ENCODE measurements around a stretch of chr7.

DNA sequence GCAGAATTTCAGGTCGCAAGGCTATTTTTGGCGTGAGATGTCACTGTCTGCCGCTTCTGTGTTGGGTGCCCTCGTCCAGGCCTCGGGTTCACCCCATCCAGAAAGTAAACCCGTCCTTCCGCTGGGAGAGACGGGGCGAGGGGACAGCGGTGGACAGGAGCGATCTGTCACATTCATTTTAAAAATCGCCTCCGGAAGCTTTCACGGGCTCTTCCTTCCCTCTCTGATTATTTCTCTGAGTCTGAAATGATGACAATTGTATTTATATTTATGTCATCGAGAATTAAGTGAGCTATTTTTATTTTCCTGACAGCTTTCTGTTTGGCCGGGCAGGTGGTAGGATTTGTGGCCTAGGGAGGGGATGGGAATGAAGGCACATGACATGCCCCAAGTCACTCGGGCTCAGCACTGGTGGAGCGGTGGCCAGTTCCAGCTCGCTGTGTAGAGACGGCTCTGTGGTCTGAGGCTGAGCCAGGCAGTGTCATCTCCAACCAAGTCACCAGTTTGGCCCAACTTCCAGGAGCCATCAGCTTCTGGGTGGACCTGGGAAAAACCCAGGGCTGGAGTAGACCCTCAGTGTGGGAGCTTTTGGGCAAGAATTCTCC is 40.6 kb upstream of the AP5Z1 start:
- PRO-cap, 3 experiments: peak in 2 of 3 experiments; most common plus-strand start position 128 of the sequence (in 2); most common minus-strand start position 237 of the sequence (in 2)
- RAMPAGE, long total RNA: no peak
- RRBS, 2 experiments: 4 to 15% methylated on average over 3 of the region's 20 CpGs

- PRO-cap, 3 experiments: no peak in any of the 3 experiments
- RAMPAGE, long total RNA: no peak
- RRBS, 2 experiments: no CpG with 5 or more reads among the region's 8 CpGs
These were observed 18.8 kb downstream of the AP5Z1 start for GRCh38 chr7:4794268-4794512.

- PRO-cap, 3 experiments: no peak in any of the 3 experiments
- RAMPAGE, long total RNA: no peak
- RRBS, 2 experiments: no CpG with 5 or more reads among the region's 13 CpGs
These were observed 18.7 kb downstream of the RBAK start for GRCh38 chr7:5064071-5065097.

DNA sequence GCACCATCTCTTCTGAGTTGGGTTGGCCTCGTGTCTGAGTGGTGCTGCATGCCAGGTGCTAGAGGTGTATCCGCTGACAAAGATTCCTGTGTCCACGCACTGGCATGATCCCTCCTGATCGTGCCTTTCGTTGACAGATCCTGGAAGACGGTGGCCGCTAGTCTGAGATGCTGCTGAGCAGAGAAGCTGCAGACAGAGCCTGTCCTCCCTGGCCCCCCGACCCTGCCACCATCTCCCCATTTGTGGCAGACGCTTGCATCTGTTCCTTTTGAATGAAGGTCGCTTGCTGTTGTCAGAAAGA is 22.9 kb downstream of the WIPI2 start:
- PRO-cap, 3 experiments: no peak in any of the 3 experiments
- RAMPAGE, long total RNA: no peak
- RRBS, 2 experiments: no CpG with 5 or more reads among the region's 10 CpGs

- PRO-cap, 3 experiments: no peak in any of the 3 experiments
- RAMPAGE, long total RNA: no peak
- RRBS, 2 experiments: no CpG with 5 or more reads among the region's 20 CpGs
These were observed 28.8 kb downstream of the WIPI2 start for GRCh38 chr7:5218623-5219390.

GRCh38 chr7:5237207-5237803 is 45.4 kb upstream of the SLC29A4 start:
- PRO-cap, 3 experiments: no peak in any of the 3 experiments
- RAMPAGE, long total RNA: no peak
- RRBS, 2 experiments: 9 to 10% methylated on average over 8 of the region's 25 CpGs

GRCh38 chr7:5289367-5289893 is 6.7 kb downstream of the SLC29A4 start:
- PRO-cap, 3 experiments: no peak in any of the 3 experiments
- RAMPAGE, long total RNA: no peak
- RRBS, 2 experiments: 90 to 94% methylated on average over 4 of the region's 10 CpGs

GRCh38 chr7:5304576-5304936 is 21.8 kb downstream of the SLC29A4 start:
- PRO-cap, 3 experiments: no peak in any of the 3 experiments
- RAMPAGE, long total RNA: no peak
- RRBS, 2 experiments: no CpG with 5 or more reads among the region's 6 CpGs

- PRO-cap, 3 experiments: no peak in any of the 3 experiments
- RAMPAGE, long total RNA: no peak
- RRBS, 2 experiments: no CpG with 5 or more reads among the region's 19 CpGs
These were observed 61.0 kb downstream of the TNRC18 start for GRCh38 chr7:5362662-5363085.

DNA sequence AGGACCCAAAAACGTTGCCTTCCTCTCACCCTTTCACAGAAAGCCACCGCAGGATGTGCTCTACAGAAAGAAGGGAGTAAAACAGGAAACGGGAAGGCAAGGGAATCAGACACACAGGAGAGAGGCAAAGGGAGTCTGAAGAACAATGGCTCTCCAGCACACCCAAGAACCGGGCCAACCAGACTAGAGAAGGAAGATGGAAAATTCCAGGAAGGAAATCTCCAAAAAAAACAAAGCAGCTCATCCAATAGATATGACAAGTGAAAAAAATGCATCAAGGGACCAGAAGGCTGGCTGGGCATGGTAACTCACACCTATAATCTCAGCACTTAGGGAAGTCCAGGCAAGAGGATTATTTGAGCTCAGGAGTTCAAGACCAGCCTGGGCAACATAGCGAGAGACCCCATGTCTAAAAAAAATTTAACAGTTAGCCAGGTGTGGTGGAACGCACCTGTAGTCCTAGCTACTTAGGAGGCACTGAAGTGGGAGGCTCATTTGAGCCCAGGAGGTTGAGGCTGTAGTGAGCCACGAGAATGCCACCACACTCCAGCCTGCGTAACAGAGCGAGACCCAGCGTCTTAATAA is 11.9 kb downstream of the TNRC18 start:
- PRO-cap, 3 experiments: no peak in any of the 3 experiments
- RAMPAGE, long total RNA: no peak
- RRBS, 2 experiments: no CpG with 5 or more reads among the region's 10 CpGs

GRCh38 chr7:5420398-5421406 is 2.9 kb downstream of the TNRC18 start:
- PRO-cap, 3 experiments: peak in 1 of 3 experiments; most common plus-strand start chr7:5420878 (in 1); most common minus-strand start chr7:5420584 (in 1)
- RAMPAGE, long total RNA: no peak
- RRBS, 2 experiments: 2% methylated on average over 64 to 70 of the region's 114 CpGs

DNA sequence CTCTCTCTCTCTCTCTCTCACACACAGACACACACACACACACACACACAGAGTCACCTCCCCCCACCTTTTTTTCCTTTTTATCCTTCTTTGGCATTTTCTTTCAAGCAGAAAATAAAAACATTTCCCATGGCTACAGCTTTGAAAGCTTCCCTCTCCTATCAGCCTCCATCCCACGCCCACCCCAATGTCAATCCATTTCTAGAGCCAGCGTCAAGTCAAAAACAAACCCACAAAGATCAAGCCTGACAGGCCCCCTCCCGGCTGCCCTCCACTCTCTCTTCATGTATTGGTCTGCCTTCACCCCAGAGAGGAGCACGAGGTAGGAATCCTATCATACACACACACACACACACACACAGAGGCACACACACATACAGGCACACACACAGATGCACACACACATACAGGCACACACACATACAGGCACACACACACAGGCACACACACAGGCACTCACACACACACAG is 7.9 kb upstream of the TNRC18 start:
- PRO-cap, 3 experiments: no peak in any of the 3 experiments
- RAMPAGE, long total RNA: no peak
- RRBS, 2 experiments: no CpG with 5 or more reads among the region's 4 CpGs

DNA sequence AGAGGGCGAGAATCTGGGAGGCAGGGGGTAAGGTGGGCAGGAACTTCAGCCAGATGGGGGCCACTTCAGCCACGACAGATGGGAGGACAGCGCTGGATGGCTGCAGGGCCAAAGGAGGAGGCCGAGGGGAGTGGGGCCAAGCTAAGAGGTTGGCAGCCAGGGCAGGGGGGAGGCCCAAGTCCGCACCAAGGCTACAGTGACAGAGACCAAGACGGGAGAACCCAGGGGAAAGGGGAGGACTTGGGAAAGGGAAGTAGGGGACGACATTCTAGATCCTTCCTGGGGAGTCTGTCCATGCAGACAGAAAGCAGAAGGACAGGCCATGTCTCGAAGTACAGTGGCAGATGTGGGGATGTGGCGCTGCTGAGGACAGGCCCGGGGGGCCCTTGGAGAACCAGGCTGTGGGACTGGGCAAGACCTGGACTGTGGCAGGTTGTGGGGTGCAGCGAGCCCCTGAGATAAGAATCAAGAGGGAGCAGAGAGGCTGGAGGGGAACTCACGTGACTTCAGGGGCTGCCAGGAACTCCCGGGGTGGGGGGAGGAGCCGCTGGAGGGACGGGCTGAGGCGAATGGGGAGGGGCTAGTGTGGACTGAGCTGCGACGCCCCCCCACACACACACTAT is 21.6 kb downstream of the FBXL18 start:
- PRO-cap, 3 experiments: no peak in any of the 3 experiments
- RAMPAGE, long total RNA: no peak
- RRBS, 2 experiments: 67% methylated on average over 1 of the region's 18 CpGs; no CpG with 5 or more reads in 1 of the 2 experiments

DNA sequence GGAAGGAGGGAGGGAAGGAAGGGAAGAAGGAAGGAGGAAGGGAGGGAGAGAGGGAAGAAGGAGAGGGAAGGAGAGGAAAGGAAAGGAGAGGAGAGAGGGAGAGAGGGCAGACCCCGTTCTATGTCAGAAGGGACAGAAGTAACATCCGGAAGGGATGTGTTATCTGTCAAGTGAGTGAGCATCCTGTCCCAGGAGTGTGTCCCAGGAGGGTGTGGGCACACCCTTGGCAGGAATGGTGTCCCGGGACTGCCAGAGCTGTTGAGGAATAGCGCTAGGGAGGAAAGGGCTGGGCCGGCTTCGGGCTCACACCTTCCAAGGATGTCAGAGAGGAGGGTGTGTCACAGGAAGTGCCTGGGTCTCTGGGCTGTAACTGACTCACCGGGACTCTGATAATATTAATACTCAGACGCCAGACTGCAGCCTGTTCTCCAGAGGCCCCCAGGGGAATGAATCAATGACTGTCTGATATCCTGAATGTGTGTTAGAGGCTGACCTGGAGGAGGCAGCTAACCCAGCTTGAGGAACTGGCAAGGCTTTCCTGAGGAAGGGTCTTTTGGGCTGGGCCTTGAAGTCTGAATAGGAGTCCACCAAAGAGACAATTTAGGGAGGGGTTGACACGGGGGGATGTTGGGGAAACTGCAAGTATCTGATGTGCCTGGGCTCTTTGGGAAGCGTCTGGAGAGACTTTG is 18.9 kb upstream of the ACTB start:
- PRO-cap, 3 experiments: no peak in any of the 3 experiments
- RAMPAGE, long total RNA: no peak
- RRBS, 2 experiments: 28 to 32% methylated on average over 6 of the region's 10 CpGs

DNA sequence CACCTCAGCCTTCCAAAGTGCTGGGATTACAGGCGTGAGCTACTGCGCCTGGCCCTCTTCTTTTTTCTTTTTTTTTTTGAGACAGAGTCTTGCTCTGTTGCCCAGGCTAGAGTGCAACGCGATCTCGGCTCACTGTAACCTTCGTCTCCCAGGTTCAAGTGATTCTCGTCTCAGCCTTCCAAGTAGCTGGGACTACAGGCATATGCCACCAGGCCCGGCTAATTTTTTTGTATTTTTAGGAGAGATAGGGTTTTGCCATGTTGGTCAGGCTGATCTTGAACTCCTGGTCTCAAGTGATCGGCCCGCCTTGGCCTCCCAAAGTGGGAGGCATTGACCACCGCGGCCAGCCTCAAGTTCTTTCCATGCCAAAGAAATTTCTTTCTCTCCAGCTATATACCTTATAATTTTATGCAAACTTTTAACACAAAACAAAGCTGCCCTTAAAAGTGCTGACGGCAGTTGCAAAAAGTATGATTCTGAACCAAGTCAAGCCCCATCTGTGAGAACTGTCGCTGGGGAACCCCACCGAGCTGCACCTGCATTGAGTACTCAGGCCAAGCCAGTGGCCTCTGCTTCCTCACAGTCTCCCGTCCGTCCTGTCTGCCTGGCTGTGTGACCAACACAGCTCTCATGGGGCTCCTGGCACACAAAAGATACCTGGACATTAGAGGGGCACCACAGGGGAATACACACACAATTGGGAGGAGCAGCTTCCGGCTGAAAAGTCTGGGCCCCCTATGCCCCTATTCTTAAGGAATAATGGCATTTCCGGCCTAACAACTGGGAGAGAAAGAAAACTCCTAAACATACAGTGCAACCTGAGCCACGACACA is 83.6 kb downstream of the FSCN1 start:
- PRO-cap, 3 experiments: no peak in any of the 3 experiments
- RAMPAGE, long total RNA: no peak
- RRBS, 2 experiments: no CpG with 5 or more reads among the region's 20 CpGs

GRCh38 chr7:5703094-5703688 is 78.3 kb downstream of the RNF216 start:
- PRO-cap, 3 experiments: no peak in any of the 3 experiments
- RAMPAGE, long total RNA: no peak
- RRBS, 2 experiments: no CpG with 5 or more reads among the region's 5 CpGs

DNA sequence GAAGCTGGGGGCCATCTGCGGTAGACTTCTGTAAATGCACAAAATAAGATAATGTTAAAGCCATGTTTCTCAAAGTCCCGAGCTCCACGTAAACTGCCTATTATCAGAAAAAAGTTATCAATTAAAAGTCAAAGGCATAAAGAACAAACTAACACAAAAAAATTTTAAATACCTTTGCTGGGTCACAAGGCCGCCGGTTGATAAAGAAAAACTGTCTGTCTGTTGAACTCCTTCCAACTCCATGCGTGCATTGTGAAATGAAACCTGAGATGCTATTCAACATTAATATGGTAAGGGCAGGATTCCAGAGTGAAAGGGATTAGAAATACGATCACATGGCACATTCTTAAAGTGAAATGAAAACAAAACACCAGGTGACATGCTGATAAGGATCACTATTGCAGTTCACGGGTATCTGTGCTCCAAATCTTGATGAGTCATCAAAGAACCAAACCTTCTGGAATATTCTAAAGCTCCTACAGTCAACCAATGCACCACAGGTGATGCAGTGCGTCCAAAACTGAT is 13.4 kb downstream of the PMS2 start:
- PRO-cap, 3 experiments: no peak in any of the 3 experiments
- RAMPAGE, long total RNA: no peak
- RRBS, 2 experiments: no CpG with 5 or more reads among the region's 9 CpGs

DNA sequence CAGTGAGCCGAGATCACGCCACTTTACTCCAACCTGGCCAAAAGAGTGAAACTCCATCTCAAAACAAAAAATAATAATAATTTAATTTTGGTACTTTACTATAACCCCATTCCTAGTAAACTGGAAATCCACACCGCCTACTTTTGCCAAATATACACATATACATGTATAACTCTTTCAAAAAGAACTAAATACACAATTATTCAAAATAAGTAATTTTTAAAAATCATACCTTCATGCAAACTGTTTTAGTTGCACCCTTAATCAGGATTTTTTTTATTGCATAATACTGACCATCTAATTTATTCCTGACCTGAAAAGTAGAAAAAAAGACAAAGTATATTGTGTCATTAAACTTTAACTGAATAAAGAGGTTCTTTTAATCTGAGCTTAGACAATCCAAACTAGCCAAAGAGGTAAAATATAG is 13.1 kb downstream of the EIF2AK1 start:
- PRO-cap, 3 experiments: no peak in any of the 3 experiments
- RAMPAGE, long total RNA: no peak
- RRBS, 2 experiments: no CpG with 5 or more reads among the region's 3 CpGs

- PRO-cap, 3 experiments: no peak in any of the 3 experiments
- RAMPAGE, long total RNA: no peak
- RRBS, 2 experiments: no CpG with 5 or more reads among the region's 8 CpGs
These were observed 1.7 kb downstream of the USP42 start for GRCh38 chr7:6106257-6106954.

GRCh38 chr7:6162016-6163261 is 57.7 kb downstream of the USP42 start:
- PRO-cap, 3 experiments: peak in 2 of 3 experiments; most common plus-strand start chr7:6162541 (in 2); most common minus-strand start chr7:6162359 (in 2)
- RAMPAGE, long total RNA: no peak
- RRBS, 2 experiments: no CpG with 5 or more reads among the region's 34 CpGs

Measured in skeletal muscle tissue (tissue), 7 donors.